PFSK-1 (cell line): Measurements from ENCODE around the genes KIAA1549L and CAPRIN1.

GRCh38 chr11:33355085-33356090 is 20.5 kb upstream of the KIAA1549L start:
- RRBS: no CpG with 5 or more reads among the region's 3 CpGs

DNA sequence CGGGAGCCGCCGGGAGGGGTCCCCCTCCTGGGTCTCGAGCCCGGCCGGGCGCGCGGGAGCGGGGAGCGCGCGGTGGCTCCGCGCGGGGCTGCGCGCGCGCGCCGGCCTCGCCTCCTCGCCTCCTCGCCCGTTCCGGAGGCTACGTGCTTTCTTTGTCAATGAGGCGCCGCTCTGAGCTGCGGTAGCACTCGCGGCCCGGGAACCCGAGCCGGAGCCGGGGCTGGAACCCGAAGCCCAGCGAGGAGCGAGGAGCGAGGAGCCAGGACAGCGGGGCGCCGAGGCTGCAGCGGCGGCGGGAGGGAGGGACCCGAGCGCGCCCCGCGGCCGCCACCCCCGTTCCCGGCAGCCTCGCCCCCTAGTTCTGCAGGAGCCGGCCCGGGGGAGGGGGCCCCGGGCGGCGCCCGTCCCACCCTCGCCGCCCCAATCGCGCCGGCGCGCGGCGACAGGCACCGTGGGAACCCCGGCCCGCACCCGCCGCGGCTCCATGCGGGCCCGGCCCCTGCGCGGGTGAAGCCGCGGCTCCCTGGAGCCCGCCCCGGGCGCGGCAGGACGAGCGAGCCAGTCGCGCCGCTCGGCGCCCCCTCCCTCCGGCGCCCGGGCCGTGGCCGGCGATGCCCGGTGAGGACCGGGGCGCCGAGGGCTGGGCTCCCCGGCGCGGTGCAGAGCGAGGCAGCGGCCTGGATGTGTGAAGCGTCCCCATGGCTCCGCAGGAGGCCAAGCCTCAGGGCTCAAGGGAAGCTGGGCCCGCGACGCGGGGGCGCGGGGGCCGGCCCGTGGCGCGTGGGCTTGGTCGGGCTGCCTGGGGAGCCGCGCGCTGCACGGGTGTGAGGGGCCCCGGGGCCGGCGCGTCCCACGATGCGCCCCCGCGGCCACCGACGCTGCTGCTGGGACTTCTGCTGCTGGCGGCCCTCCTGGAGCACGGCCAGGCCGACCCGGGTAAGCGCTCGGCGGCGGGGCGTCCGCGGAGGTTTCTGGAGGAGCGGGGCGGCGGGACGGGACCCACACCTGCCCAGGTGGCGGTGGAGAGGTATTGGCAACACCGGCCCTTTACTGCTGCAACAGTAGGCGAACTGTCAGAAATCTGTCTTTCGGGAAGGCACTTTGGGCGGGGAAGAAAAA is at the start of gene KIAA1549L:
KIAA1549L (plus strand) TSS at position 155 of the 1,119 bp plus-strand sequence.
- RRBS: 1% methylated on average over 96 of the region's 156 CpGs

DNA sequence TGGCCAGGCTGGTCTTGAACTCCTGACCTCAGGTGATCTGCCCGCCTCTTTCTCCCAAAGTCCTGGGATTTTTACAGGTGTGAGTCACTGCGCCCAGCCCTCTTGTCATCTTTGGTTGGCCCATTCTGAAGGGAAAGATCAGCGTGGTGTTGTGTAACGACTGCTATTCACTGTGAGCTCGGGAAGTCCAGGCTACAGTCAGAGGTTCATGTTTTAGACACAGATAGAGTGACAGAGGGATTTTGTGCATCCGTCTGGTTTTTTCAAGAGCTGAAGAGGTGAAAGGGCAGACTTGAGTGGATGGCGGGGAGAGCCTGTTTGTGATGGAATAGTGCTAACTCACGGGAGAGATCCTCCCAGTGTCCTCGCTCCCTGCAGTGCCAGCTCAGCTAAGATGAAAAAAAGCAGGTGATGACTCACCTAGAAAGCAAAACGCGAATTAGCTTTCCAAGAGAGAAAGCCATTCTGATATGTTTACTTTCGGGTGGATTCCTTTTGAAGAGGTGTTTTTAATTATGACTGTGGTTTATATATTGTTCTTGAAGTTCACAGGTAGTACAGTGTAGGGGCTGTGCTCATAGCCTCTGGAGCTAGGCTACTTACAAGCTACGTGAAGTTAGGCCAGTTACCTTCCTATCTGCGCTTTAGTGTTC is 67.3 kb downstream of the C11orf91 start:
- RRBS: no CpG with 5 or more reads among the region's 14 CpGs

DNA sequence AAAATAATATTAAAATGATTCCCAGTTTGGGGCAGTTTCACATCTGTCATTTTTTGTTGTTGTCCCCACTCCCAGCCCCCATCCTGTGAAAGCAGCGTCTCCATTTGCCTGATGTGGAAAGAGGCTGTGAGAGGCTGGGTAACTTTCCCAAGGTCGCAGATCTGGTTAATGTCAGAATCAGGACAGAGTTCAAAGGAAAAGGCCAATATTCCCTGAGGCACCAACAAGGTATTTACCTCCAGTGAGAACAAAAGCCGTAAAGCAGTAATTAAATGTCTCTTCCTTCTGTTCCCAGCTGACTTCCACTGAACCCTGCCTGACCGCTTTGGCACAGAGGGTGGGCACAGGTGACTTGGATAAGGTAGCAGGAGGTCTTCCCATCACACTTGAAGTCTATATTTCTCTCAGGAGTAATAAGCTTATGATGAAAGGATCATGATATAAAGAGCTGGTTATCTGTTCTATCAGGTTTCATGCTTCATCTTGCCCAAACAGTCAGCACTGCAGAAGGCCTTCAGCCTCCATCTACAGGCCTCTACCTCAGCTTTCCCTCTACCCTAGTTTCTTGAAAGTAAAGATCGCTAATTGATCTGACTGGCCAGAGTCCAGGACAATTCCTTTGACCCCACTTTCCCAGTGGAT is 9.5 kb downstream of the C11orf91 start:
- RRBS: no CpG with 5 or more reads among the region's 5 CpGs

GRCh38 chr11:33707794-33708554 is 7.3 kb upstream of the C11orf91 start:
- RRBS: no CpG with 5 or more reads among the region's 5 CpGs

DNA sequence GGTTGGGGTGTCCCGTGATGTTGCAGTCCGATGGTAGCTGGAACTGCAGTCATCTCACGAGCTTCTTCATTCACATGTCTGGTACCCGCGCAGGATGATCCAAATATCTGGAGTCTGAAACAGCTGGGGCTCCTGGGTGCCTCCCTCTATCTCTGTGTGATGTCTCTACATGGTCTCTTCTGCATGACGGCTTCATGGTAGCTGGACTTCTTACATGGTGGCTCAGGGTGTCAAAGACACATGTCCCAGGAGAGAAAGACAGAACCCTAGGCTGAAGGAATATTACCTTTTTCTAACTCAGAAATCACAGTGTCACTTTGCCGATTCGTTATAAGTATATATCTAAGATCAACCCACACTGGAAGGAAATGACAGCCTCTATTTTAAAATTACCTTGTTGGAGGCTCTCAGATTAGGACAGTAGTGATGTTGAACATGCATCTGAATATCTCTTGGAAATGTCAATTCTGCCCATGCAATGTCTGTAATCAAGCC is 6.7 kb upstream of the CD59 start:
- RRBS: no CpG with 5 or more reads among the region's 8 CpGs

DNA sequence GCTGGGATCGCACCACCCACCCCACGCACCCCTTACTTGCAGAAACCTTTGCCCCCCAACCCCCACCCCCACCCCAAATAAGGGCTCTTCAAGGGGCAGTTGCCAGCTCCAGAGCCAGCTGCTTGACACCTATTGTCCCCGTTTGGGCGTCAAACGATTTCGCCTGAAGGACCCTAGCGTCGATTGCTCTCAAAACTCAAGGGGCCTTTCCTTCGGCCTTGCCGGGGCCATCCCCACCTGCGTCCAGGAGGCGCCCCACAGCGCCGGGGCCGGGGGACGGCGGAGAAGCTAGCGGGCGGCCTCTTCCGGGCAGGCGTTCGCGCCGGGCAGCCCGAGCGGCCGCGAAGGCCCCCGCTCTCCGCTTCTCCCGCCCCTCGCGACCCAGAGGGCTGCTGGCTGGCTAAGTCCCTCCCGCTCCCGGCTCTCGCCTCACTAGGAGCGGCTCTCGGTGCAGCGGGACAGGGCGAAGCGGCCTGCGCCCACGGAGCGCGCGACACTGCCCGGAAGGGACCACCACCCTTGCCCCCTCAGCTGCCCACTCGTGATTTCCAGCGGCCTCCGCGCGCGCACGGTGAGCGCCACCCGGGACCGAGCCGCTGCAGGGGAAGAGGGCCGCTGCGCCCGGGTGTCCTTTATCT is at the start of gene CAPRIN1:
CAPRIN1 (plus strand) TSS at position 431 of the 638 bp plus-strand sequence.
- RRBS: 1% methylated on average over 40 of the region's 61 CpGs

- RRBS: no CpG with 5 or more reads among the region's 7 CpGs
Observed at GRCh38 chr11:34071500-34072137, 20.1 kb downstream of the CAPRIN1 start.

DNA sequence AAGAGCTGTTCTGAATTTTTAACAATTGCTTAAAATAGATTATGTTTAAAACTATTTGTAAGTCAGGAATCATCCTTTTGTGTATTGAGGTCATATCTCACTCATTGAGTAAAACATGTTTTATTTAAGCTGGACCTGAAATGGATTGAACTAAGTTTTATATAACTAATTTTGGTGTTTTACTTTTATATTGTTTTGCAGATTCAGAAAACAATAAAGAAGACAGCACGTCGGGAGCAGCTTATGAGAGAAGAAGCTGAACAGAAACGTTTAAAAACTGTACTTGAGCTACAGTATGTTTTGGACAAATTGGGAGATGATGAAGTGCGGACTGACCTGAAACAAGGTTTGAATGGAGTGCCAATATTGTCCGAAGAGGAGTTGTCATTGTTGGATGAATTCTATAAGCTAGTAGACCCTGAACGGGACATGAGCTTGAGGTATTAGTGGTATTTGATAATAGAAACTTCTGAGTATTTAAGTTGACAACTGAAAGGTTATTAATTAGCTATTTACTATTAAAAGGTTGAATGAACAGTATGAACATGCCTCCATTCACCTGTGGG is 24.6 kb downstream of the CAPRIN1 start:
- RRBS: no CpG with 5 or more reads among the region's 6 CpGs

DNA sequence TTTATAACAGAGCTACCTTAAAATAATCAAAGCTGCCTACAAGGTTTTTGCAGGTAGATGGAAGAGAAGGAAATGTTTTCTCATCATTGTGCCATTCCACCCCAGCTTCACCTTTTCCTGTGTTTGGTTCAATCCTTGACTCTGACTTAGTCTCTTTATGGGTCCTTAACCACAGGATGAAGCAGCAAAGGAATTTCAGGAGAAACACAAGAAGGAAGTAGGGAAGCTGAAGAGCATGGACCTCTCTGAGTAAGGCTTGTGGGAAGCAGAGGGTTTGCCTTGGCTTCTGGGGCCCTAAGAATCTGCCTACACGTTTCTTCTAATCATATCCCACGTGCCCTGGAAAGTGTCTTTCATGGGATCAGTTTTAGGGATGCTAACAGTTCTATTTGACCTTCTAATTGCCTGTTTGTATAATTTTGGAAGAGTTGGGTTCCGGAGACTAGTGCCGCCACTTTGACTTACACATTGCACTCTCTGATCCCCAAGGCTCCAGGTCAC is 36.7 kb downstream of the NAT10 start:
- RRBS: no CpG with 5 or more reads among the region's 4 CpGs

DNA sequence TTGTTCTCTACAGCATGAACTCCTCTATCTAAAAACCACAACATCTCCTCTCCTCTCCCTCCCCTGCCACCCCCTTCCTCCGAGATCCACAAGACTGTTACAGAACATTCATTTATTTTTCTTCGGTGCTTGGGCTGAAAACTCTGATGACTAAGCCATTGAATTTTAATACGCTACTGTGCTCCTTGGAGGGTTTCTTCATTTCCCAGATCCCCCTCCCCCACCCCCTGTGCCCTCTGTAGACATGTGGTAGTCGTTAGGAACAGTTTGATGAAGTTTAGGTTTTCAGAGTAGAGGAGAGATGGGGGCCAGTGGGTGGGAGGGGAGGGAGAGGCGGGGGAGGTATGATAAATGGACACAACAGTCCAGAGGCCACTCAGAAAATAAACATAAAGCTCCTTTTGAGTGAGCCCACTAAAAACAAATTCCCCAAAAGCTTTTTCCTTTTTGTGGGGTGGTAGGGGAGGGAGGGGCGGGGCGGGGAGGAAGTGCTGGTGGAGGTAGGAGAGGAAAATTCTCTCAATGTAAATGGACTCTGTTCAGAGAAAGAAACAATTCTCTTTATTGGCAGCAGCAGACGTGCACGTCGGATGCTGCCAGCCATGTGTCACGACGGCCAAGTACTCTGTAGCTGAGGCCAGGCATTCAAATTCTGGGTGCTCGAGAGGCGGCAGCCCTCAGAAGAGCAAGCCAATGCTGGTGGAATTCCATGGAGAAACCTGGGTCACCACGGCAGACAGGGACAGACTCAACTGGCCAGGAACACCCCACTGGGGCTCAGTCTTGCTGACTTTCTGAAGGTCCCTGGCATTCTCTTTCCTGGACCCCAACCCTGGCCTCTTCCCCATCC is 91.0 kb downstream of the ABTB2 start:
- RRBS: no CpG with 5 or more reads among the region's 15 CpGs

- RRBS: no CpG with 5 or more reads among the region's 2 CpGs
Observed at GRCh38 chr11:34318336-34318907, 39.4 kb downstream of the ABTB2 start.

DNA sequence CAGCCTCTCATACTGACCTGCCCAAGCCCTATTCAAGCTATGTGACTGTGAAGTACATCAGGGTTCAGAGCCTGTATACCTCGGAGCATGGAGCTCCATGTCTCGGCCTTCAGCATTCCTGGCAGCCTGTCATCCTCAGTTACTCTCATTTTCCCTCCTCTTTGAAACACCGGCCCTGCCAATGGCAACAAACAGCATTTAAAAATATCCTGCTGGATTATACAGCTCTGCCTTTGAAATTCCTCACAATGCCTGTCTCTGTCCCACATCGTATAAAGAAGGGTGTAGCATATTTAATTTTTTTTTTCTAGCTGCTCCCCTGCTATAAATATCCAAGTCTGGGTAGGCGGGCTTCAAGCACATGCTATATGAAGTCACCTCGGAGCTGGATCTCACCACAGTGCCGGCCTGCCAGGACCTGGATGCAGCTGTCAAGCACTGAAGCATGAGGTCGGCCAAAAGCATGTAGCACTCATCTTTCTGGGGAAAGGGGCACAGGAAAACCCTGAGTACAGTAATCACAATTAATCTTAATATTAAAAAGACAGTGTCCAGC is 11.8 kb downstream of the ABTB2 start:
- RRBS: no CpG with 5 or more reads among the region's 8 CpGs

GRCh38 chr11:34501381-34502060 is 12.1 kb downstream of the ELF5 start:
- RRBS: no CpG with 5 or more reads among the region's 6 CpGs

DNA sequence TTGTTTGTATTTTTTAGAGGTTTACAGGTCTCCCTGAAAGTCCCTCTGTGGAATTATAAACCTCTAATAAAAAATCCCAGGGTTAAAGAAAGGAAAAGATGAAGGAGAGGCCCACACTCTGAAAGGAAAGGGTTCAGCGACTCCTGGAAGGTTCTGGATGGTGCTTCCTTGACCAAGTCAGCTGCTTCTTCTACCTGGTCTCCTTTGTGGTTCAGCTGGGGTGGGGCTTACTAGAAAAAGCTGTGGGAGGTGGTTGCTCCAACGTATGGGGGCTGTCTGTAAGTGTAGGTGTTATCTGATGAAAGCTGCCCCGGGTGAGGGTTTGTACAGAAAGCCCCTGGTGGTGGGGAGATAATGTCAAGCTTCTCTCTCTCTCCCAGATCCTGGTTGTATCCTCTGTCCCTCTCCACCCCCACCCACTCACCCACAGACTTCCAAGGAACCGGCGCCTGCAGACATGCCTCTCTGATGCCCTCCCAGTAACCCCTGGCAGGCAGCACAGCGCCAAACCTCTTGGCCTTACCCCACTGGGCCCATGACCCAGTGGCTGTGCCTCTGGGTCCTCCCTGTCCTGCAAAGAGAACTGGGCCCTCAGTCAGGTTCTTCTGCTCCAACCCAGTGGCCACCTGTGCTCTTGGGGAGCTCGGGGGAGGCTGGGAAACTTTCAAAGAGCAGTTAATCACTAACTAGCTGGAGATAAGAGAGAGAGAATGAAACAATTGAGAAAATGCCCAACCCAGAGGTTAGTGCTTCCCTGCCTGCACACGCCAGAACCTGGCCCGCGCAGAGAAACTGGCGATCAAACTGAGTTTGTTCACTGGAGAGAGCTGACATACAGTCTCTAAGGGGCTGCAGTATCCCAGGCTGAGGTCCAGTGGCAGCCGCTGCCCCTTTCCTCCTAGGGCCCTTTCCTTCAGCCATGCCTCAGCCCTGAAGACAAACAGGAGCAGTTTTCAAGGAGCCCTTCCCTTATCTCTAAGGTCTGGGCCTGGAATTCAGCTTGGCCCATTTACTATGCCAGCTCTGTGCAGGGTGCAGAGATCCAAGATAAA is 20.4 kb upstream of the EHF start:
- RRBS: no CpG with 5 or more reads among the region's 12 CpGs

- RRBS: no CpG with 5 or more reads among the region's 5 CpGs
Observed at GRCh38 chr11:35029727-35030485, 109.1 kb upstream of the CD44 start.

- RRBS: no CpG with 5 or more reads among the region's 4 CpGs
Observed at GRCh38 chr11:35140651-35141544, 1.9 kb downstream of the CD44 start.

DNA sequence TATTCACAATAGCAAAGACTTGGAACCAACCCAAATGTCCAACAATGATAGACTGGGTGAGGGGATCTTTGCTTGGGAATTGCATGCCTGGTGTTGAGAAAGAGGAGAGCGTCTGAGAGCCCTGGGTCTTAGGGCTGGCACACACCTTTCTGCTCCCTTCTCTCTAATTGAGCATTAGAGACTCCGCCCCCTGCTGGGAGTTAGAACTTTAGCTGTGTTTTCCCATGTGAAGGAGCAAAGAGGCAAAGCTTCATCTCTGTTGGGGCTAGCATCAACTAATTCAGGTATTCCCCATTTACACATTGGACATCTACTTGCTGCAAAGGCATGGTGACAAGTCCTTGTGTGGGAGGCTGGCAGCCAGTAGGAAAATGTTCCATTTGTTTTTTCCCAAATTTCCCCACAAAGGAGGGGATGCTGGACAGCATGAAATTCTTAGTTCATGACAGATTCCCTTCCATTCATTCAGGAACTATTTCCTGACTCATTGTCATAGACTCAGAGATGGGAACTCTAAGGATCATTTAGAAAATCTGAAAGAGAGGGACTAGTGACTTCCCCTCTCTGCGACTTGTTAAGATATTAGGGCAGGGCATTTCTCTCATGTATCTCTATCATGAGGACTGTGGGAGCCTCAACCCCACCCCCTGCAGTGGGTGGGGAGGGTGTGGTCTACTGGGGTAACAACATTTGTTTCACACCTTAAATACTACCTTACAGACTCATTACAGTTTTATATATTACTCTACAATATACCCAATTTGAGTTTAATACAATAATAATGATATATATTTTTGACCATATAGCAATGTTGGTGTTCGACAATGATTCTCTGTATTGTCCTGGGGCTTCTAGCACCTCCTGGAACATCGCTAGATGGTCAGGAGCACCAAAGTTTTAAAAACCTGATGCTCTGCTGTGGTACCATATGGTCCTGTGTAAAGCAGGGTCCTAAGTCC is 3.7 kb downstream of the CD44 start:
- RRBS: no CpG with 5 or more reads among the region's 5 CpGs

- RRBS: no CpG with 5 or more reads among the region's 5 CpGs
Observed at GRCh38 chr11:35164777-35165683, 26.1 kb downstream of the CD44 start.

GRCh38 chr11:35165684-35166558 is 26.9 kb downstream of the CD44 start:
- RRBS: no CpG with 5 or more reads among the region's 6 CpGs